SK-N-MC (cell line): Measurements from ENCODE around the gene RFTN1.

GRCh38 chr3:16175561-16175875, 1.0 kb downstream of the GALNT15 start:
- RRBS: no CpG with 5 or more reads among the region's 10 CpGs

DNA sequence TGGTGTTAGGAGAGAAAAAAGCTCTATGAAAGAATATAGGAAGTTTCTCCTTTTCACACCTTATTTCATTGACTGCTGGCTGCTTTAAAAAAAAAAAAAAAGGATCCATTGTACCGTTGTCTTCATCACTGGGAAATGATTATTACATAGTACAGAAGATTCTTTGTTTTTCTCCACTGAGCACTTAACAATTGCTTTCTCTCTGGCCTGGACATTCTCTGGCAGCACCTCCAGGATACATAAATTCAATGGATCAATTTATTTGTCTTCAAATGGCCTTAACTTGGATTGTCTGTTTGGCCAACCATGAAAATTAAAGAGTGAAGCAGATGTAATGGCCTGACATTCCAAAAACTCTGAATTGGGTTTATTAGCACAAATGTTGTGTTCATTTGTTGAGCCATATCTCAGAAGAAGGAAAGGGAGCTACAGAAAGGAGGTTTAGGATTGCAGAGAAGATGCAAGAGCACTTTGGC, 37.1 kb downstream of the DPH3 start:
- RRBS: no CpG with 5 or more reads among the region's 1 CpG

DNA sequence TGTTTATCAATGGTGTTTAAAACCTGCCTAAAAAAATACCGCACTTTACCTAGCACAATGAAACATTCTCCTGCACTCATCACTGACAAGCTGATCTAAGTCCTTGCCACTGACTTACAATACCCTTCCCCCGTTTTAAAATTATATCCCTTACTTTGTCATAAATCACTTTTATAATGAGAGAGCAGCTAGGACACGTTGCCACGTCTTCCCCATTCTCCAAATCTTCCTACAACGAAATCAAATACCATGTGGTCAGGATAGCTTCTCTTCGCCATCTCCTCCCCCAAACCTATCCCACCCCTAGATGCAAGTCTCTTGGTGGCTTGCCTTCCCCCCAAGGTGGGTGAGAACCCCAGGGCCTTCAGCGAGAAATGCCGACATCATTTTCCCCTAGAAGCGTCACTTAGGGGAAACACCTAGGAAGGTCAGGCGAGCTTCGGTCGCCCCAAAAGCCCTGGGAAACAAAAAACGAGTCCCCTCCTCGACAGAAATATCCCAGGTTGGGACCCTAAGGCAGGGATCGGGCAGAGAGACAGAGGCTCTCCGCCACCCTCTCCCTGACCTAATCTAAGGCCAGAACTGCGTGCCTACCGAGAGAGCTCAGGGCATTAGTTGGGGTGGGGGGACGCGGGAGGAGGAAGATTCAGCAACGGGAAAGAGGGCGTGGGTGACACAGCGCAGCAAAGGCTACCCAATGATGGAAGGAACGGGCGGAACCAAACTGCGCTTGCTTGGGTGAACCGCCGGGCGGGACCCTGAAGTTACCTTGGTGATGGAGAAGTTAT, 548 bp downstream of the DPH3 start:
- RRBS: no CpG with 5 or more reads among the region's 29 CpGs

DNA sequence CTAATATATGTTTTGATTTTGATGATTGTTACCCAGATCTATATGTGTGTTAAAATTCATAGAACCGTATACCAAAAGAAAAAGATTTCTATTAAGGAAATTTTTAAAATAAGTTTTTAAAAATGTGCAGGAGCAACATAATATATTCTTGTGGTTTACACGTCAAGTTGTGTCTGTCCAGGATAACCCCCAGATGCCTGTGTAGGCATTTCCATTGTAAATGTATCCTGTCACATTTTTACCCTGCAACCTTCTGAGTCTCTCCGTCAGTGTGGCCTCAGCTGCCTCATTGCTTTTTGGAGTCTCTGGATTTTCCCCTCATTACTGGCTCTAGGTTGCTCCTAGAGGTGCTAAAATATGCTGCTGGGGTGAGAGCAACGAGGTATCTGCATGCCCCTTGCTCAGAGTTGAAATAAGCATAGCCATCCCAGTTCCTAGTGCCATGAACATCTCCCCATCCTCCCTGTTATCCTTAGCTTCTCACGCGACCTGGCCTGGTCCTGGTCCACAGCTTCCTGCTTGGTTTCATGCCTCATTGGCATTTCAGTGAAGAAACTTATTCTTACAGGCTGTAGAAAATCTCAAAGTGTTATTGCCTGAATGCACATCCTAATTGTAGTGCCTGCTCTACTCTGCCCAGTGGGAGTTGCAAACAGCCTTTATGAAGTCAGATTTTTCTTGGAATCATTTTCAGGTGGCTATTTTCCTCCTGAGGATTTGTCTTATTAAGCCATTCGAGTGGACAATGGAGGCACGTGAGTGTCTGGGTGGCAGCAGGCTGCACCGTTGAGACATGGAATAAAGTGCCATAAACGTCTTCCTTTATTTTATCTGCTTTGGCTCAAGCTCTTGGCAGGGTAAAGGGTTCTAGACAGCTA, 33.1 kb downstream of the OXNAD1 start:
- RRBS: no CpG with 5 or more reads among the region's 10 CpGs

GRCh38 chr3:16335992-16336433, 71.0 kb downstream of the OXNAD1 start:
- RRBS: no CpG with 5 or more reads among the region's 8 CpGs

DNA sequence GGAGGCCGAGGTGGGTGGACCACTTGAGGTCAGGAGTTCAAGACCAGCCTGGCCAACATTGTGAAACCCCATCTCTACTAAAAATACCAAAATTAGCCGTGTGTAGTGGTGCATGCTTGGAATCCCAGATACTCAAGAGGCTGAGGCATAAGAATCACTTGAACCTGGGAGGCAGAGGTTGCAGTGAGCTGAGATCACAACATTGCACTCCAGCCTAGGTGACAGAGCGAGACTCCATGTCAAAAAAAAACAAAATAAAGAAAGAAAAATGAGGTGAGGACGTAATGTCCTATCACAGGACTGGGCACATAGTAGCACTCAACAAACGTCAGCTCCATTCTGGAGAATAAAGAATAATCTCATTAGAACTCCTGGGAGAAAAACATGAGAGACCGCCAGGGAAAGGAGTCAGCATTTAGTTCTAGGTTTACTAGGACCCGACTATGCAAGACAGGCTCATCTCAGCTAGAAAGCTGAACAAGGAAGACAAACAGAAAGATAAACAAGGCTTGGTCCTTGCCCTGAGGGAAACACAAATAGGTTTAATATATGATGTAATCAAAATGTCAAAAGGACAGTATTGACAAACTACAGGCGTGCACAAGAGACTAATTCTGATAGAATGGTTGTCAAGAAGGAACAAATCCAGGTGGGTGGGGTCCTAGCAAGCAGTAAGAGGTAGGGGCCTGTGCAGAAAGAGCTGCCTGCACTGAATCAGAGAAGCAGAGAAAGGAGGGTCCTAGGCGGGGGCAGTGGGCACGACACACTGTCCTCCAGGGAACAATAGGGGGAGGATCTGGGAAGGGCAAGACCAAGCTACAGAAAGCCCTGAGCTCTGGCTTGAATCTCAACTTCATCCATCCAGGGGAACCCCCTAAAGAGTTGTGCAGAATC, 23.6 kb downstream of the RFTN1 start:
- RRBS: no CpG with 5 or more reads among the region's 10 CpGs

- RRBS: no CpG with 5 or more reads among the region's 3 CpGs
Observed at GRCh38 chr3:16508783-16509071, 4.8 kb downstream of the RFTN1 start.

- RRBS: 2% methylated on average over 51 of the region's 77 CpGs
Observed at GRCh38 chr3:16513401-16514163, at the start of gene RFTN1. Gene RFTN1 (minus strand): TSS chr3:16513699.

DNA sequence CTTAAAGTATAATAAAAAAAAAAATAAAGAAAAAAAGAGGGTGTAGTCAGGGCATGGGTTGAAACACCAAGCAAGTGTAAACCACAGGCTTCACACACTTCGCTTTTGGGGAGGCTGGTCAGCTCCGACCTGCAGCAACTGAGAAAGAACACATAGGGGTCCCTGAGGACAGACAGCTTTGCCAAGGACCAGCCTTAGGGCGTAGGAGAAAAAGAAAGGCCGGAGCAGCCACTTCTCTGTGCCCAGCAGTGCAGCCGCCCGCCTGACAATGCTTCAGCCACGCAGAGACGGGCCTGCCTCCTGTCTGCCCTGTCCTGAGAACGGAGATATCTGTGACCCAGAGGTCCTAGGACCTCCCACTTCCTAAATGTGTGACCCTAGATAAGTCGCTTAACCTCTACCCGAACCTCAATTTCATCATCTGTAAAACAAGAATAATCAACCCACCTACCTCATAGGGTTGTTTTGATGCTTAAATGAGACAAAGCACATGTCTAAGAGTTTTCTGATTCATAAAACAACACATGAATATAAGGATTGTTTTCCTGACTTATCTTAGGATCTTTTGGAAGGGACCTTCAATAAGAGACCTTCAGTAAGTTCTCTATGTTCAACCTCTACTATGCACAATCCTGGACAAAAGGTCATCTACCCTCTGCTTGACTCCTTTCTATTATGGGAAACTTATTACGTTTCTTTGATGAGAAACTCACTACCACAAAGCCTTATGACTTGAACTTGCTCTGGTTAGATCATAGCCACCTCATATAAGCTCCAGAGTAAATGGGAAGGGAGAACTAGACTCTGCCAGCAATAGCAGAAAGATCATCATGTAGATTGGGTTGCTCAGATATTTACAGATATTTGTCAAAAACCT, 32.9 kb upstream of the RFTN1 start:
- RRBS: no CpG with 5 or more reads among the region's 12 CpGs

GRCh38 chr3:16550769-16551514, 37.4 kb upstream of the RFTN1 start:
- RRBS: no CpG with 5 or more reads among the region's 7 CpGs

DNA sequence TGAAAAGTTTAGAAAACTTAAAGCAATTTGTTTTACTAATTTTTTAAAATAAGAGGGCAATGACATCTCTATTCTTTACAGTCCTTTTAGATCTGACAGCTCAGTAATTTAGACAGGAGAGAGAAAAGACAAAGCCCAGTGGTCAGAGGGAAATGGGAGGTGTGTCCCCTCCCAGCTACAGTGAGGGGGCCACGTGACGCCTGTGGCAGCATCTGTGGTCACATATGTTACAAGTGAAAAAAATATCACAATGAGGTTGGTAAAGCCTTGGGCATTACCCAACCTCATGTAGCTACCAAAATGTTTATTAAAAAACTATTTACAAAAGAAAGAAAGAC, 42.9 kb upstream of the PLCL2 start:
- RRBS: no CpG with 5 or more reads among the region's 2 CpGs

DNA sequence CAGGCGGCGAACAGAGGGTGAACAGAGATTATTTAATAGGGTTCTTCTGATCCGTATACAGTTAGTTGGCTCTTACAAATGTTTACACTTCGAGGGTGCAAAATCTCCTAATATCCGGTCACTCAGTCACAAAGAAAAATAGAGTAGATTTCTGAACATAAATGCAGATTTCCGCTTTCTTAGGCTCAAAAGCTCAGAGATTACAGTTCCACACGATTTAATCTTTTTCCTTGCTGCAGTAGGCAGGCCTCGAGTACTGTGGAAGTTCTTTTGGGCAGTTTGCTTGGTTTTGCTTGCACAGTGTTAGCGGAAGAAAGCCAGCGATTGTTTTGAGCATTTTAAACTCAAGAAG, 990 bp downstream of the PLCL2 start:
- RRBS: no CpG with 5 or more reads among the region's 10 CpGs

GRCh38 chr3:16897191-16897481, 12.4 kb downstream of the PLCL2 start:
- RRBS: no CpG with 5 or more reads among the region's 1 CpG

GRCh38 chr3:16923048-16923611, 38.4 kb downstream of the PLCL2 start:
- RRBS: no CpG with 5 or more reads among the region's 3 CpGs

- RRBS: no CpG with 5 or more reads among the region's 8 CpGs
Observed at GRCh38 chr3:17014413-17015132, 129.8 kb downstream of the PLCL2 start.

- RRBS: no CpG with 5 or more reads among the region's 2 CpGs
Observed at GRCh38 chr3:17040599-17041038, 155.9 kb downstream of the PLCL2 start.

DNA sequence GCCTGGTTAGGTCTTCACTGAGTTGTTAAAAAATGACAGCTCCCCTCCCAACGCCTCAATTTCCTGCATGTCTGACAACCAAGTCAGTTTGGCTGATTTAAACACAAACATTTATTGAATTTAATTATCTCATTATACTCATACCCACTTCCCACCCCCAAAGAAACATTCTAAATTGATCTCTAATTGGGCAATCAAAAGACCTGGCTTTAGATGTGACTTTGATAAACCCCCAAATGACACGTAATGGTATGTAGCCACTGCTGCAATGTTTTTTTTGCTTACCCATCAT, 28.3 kb downstream of the SATB1 start:
- RRBS: no CpG with 5 or more reads among the region's 2 CpGs

GRCh38 chr3:18425582-18426537, 721 bp upstream of the SATB1 start:
- RRBS: 5% methylated on average over 22 of the region's 57 CpGs

DNA sequence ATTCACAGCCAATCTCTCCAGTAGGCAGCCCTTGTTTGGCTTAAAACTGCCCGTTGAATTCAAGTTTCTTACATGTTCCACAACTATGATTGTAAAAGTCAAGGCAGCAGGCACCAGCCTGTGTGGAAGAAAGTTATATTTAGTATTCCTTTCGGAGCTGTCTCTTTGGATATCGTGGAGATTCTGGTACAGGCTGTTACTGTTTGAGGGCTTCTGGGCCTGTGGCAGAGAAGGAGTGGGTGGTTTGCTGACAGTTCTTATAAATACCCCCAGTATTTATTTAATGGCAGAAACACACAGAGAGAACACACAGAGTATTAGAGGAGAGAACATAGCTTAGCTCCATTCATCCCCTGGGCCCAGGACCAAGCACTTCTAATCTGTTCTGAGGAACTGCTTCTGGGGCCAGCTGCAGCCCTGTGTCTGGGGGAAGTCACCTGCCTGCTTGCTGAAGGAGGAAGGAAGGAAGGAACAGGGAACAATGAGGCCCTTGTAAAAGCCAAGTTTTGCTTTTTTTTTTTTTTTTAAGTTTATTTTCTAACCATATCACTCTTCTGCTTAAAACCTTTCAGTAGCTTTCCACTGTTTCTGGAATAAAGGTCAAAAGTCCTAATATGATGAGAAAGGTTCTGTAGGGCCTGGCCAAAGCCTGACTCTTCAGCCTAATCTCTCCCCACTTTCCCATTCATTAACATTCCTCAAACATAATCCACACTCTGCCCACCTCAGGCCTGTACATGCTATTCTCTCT, 11.7 kb upstream of the PP2D1 start:
- RRBS: no CpG with 5 or more reads among the region's 3 CpGs